AG08470 (cell line): ENCODE measurements around the gene ADAMTS19.

- RRBS = no CpG with 5 or more reads among the region's 2 CpGs
These were observed 27.9 kb upstream of the GRAMD2B start for GRCh38 chr5:126395326-126395639.

- RRBS = no CpG with 5 or more reads among the region's 5 CpGs
These were observed 14.0 kb downstream of the GRAMD2B start for GRCh38 chr5:126437012-126437832.

DNA sequence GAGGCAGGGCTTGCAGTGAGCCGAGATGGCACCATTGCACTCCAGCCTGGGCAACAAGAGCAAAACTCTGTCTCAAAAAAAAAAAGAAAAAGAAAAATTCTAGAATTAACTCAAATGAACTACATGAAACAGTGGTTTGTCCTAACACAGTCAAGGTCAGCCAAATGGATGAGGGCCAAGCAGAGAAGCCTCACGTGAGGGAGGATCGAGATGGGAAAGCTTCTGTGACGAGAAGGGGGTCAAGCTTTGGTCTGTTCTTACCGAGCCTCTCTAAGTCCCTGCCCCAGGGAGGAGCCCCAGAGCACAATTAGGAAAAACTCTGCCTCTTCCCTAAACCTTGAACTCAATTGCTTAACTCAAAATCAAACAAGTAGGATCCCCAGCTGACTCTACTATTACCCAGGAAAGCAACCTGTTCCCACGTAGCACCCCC is 7.4 kb downstream of the ALDH7A1 start:
- RRBS = no CpG with 5 or more reads among the region's 6 CpGs

GRCh38 chr5:126825565-126826310 is 48.8 kb downstream of the LMNB1 start:
- RRBS = no CpG with 5 or more reads among the region's 10 CpGs

DNA sequence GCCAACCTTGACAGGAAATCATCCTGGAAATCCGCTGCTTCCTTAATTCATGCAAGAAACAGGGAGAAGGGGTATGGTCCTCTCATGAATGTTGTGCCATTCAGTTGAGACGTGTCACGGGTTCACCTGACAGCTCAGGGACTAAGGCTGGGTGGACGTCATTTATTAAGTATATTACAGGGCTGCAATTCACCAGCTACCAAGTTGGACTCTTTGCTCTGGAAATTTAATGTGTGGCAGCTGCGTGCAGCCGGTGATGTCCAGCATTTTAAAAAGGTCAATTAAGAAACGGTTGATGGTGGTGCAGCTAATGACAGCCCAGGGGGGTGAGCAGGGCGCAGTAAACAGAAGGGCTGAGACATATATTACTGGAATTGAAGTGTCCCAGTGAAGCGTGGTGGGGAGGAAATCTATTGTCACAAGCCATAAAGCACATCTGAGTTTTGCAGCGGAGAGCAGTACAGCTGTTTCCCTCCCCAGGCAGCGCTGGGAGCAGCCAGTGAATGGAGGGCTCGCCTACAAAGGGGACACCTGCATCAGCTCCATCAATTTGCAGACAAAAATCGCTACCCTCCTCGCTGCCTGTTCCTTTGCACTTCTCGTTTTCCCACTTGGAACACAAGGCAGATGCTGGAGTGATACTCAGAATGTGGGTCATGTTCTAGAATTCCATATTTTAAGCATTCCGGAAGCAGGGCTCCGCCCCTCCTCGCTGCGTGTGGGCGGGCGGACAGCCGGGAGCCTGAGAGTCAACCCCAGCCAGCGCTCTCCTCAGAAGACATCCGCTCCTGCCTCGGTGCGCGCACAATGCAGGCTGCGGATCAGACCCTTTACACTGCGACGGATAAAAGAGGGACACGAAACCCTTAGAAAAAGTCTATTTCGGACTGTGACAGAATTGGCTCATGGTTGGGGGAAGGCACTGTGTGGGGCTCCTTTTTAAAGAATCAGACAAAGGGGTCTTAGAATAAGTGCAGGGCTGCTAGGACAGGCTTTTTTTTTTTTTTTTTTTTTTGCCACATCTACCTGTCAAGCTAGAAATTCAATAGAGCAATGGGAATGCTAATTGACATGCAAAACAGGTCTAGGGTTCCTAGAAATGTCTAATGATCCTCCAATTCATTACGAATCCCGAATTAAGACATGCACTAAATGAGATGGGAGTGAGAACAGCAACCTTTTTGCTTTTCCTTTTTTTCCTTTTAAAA is 92.1 kb downstream of the LMNB1 start:
- RRBS = 7% methylated on average over 7 of the region's 34 CpGs

DNA sequence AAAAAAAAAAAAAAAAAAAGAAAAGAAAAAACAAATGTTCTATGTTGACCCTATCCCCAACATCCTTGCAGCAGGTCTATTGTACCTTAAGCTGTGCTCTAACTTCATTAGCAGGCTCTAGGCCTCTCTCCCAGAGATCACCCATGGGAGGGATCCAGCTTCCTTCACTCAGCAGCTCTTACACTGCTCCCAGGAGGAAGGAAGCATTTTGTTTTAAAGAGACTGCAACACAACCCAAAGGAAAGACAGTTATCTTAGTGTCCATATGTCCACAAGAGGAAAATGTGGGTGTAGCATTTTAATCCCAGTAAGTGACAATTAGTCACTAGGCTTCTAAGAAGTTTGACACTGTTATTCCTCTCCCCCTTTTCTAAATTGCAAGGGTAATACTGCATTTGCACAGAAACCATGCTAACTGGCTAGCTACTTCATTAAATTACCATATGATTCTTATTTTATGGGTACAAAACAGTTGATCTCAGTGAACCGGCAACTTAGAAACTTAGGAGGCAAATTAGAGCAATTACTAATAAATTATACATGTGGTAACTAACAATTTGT is 58.8 kb downstream of the MARCHF3 start:
- RRBS = no CpG with 5 or more reads among the region's 1 CpG

DNA sequence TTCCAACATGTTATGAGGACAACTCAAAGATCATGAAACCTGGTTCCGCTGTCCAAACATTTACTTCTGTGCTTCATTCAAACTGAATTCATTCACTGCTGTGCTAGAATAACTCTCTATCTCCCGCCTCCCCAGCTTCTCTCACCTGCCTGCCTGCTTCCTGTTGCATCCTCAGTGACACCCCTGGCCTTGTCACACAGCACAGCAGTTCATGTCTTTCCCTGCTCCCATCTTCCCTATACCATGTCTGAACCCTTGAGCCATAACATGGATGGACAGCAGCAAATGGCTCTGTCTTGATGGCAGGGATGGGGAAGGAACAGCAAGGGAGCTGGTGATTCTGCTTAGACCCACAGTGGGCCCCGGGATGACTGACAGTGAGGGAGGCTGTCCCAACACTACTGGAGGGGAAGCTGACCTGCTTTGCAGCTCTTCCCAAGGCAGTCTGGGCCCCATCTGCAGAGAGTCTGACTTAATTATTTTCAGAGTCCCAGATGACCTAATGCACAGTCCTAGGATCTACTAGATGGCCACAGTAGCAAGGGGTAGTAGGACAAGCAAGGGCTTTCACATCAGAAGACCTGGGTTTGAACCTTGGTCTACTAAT is 48.2 kb downstream of the MARCHF3 start:
- RRBS = no CpG with 5 or more reads among the region's 3 CpGs

GRCh38 chr5:127029839-127030495 is 391 bp downstream of the MARCHF3 start:
- RRBS = 2% methylated on average over 18 of the region's 73 CpGs

DNA sequence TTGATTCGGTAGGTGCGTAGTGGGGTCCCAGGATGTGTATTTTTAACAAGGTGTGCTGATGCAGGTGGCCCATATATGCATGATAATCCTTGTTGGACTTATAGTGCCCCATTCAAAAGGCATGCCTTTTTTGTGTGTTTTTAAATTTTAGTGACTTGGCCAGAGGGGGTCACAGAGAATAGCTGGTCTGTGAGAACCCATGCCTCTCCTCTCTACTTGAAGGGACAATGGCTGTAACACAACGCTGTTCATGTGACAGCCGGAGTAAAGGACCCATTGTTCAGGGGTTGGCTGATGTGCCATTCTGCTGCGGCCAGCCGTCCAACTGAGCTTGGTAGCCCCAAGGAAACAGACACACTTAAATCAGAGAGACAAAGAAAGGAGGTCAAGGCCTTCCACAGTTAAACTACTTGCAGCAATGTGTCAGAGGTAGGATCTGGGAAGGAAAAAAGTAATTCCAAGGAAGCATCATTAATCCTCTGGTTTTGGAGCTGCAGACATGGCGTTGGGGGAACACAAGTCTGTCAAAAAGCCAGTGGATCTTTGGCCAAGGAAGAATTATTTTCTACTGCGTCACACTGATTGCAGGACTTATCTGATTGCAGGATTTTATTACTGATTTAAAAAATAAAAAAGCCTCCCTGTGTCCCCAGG is 8.1 kb downstream of the MEGF10 start:
- RRBS = no CpG with 5 or more reads among the region's 8 CpGs

GRCh38 chr5:127959479-127959925 is 124.1 kb upstream of the SLC12A2 start:
- RRBS = no CpG with 5 or more reads among the region's 2 CpGs

DNA sequence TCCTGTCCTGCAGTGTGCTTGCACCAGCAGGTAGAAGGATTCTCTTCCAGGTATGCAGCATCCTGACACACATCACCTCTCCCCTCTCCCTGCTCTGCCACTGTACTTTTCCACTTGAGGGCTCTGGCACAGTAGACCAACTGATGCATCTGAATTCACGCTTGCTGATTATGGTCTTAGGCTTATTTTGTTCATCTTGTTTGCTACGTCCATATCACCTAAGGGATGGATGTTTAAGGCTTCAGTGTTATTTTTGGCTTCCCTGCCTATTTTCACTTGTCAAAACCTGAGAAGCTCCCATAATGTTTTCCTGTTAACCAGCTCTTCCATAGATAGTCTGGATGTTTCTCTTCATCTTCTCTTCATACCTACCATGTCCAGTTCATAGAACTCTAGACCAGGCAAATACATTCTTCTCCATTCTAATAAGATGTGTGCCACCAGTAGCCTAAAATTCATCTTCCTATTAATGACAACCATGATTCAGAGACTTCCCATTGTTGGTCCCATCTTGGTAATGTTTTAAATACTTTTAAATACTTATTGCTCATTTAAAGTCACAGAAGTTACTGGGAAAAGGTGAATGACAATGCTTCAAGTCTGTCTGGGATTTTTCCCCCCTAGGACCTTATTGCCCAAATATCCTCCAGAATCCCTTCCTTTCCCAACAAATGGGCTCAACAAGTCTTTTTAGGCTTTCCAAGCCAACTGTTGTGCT is 64.8 kb upstream of the SLC12A2 start:
- RRBS = no CpG with 5 or more reads among the region's 2 CpGs

GRCh38 chr5:128536674-128536970 is 1.4 kb downstream of the FBN2 start:
- RRBS = no CpG with 5 or more reads among the region's 13 CpGs

DNA sequence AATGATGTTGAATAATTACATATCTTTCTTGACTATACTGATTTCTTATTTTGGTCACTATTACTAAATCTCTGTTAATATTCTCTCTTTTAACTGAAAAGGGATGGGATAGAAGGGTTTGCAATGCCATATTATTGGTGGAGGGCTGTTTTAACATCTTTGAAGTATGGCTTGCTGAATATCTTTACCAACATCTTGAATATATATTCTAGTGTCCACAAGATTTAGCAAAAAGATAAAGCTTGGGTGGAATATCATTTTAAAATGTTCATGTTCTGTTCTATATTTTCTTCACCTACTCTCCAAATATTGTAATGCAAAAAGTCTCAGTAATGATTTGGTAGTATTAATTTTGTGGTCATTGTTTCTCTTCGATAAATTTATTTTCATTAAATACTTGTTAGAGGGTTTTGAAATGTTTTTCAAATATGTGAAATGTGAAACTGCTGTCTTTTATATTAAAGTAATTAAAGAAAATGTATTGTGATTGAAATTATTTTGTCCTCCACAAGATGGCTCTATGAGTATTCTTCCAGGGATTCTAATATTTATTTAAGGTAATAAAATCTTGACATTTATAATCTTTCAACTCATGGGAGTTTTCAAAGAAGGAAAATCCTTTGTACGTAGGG is 19.1 kb downstream of the ISOC1 start:
- RRBS = no CpG with 5 or more reads among the region's 2 CpGs

DNA sequence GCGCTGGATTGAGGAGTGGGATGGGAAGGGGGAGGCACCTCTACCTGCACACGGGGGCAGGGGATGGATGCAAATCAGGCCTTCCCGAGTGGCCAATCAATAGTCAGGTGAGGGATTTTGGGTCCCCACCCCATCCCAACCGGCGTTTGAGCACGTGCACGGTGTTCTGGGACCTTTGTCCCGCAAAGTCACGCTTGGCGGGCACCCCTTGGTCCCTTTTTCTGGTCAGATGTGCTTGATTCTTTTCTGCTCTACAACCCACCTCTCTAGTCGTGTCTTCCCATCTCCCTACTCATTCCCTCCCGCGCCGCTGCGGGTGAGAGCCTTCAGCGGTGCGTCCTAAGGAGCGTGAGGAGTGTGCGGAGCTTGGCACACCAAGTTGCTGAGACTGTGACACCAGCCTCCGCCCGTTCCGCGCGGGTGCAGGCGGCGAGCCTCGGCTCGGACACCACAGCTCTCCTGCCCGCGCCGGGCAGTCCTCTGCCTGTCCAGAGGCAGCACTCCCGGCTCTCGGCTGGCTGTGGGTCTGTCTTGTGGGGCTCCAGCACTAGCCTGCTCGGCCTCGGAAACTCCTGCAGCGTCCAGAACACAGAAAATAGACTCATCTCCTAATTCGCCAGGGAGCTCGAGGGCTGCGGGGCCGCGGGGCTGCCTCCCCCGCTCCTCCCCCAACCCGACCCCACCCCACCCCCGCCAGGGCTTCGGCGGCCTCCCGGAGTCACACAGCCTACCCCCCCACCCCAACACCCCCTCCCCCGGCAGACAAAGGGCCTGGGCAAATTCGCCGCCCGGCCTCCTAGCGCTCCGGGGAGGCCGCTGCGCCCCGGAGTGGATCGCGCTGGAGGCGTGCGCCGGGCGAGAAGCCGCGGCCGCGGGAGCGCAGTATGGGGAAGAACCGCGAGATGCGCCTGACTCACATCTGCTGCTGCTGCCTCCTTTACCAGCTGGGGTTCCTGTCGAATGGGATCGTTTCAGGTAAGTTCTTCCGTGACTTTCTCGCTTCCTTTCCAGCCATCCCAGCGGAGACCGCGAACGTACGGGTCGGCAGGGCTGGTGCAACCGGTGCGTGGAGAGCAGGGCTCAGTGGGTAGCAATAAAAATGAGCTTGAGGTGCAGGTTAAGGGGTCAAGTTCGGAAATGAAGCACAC is at the start of gene ADAMTS19:
TSS of gene ADAMTS19 (plus strand) at position 791 of the 1,148 bp plus-strand sequence.
- RRBS = 2% methylated on average over 3 of the region's 83 CpGs

GRCh38 chr5:129460890-129461825 is 1.1 kb downstream of the ADAMTS19 start:
- RRBS = 4% methylated on average over 47 of the region's 92 CpGs

GRCh38 chr5:129461987-129462627 is 2.0 kb downstream of the ADAMTS19 start:
- RRBS = no CpG with 5 or more reads among the region's 12 CpGs

DNA sequence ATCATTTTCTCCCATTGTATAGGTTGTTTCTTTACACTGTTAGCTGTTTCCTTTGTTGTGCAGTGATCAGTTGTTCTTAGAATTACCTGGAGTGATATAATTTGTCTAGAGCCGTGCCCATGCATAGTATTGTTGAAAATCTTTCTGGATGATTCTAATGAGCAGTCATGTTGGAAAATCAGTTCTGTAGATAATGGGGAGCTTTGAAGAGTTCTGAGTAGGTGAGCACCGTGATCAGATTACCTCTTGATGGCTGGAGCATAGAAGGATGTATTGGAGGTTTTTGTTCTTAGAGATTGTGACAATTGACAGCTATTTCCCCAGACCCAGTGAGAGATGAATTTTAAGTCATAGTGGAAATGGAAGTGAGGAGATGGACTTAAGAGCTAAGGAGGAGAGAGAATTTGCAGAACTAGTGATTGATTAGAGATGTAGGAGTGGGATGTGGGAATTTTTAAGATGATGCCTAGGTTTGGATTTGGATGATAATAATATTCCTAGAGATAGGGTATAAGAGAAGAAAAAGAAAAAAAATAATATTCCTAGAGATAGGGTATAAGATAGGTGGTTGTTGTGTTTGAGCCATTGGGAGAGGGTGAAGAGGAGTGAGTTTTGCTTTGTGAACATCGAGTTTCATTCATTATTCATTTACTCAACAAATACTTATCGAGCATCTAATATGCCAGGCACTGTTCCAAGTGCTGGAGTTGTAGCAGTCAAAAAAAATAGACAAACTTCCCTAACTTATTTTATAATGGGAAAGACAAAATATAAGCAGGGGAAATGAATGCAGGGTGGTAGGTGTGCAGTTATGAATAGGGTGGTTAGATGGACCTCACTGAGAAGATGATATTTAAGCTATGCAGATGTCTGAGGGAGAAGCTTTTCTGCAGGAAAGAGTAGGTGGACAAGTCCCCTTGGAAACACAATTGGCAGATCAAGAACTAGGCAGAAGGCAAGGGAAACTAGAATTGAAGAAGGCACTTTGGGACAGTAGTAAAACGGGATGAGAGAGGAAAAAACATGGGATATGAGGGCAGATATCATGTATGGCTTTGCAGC is 18.8 kb downstream of the CHSY3 start:
- RRBS = no CpG with 5 or more reads among the region's 5 CpGs

DNA sequence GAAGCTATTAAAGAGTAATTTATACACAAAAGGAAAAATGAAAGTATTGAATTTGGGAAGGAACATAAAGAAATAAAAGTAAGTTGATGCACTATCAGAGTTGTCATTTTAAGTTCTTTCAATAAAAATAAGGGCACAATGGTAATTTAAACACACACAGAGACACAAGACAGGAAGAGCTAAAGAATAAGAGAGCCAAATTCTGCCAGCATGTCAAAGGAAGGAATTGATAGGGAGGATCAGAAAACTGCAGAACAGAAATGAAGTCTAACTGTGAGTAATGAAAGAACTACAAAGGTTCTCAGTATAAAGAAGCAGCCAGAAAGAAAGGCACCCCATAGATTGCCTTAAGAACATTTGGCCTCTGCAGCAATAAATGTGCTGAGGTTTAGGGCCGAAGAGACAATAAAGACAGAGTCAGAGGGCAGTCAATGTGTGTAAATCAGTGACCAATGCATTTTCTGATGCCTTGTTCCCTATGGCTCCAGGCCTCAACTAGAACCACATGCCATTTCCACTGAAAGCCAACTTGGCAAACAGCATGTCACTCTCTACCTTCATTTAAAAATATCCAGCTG is 281.1 kb downstream of the HINT1 start:
- RRBS = no CpG with 5 or more reads among the region's 1 CpG

DNA sequence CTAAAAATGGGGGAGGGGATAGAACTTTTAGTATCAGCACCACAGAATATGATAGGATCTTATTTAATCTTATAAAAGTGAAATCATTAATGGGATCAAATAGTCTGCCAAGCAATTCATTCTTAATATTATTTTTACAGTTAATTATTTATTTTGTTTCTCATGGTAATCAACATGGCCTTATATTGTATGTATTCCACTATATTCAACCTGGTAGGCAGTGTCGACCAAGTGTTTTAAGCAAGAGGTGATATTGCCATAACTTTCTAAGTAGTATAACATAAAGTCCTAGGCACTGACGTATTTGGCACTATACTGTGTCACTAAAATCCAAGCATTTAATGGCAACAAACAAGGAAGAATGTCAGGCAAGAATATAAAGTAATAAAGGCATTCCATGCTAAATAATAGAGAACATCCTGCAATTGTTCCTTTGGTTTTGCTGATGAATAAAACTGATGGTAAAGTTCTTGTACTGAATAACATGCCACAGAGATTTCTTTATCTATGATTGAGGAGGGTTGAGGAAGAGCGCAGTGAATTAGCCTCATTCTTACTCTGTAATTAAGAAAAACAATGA is 257.0 kb downstream of the HINT1 start:
- RRBS = no CpG with 5 or more reads among the region's 3 CpGs

DNA sequence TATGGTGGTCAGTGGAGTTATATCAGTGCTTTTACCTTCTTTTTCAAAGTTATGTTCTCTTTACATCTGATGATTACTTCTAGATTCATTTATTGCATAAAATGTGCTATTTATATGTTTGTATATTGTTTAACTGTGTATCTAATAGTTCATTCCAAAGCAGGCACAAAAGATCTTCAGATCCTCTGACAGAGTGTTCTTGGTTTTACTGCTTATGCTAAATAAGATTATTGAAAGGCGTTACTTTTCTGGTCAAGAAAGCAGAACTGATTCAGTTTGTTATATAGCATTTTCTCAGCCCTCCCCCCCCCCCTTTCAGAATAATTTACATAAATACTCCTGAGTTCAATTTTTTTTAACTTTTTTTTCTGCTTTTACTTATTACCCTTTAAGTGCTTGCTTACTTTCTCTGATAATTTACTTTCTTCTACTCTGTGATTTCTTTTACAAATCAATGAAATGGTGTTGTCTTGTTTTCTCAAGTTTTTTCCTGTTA is 15.3 kb downstream of the CDC42SE2 start:
- RRBS = no CpG with 5 or more reads among the region's 1 CpG